Osteocyte (in vitro differentiated cells): ENCODE measurements around the gene NEMP1.

DNA sequence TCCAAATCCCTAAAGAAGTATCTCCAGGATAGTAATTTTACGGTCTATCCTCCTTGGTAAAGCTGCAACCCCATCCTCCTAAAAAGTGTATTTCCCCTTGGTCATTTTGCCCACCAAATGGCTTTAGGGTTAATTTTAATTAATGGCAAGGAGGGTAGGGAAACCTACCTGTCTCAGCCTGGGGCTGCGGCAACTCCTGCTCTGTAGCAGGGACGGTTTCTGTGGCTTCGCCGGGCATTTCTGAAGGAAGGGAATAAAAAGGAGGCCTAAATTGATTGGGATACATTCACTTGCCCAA lies 866 bp downstream of the NACA start:
- PRO-cap = no peak

DNA sequence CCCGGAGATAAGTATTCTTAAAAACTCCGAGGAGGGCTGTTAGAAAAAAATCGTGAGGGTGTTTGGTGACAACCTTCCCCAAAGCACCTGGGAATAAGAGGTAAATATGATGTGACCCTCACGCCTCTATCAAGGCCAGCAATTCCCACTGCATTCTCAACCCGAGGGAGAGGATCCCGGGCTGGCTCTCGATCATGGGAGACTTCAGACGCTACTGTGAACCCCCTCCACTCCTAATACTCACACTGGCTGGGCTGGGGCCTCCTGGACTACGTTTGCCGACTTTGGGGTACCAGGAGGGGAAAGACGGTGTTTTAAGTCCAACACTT lies 553 bp downstream of the NACA start:
- PRO-cap = no peak

DNA sequence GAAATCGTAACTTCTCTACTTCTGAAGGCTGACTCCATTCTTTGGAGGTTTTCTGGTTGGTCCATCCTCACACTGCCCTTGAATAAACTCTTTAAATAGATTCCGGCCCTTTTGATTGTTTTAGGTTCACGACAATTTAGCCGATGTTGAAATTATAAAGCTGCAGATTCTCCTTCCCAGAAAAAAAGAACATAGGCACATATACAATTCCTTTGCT lies 855 bp upstream of the NACA start:
- PRO-cap = no peak

GRCh38 chr12:56794944-56795595 lies 31.9 kb downstream of the HSD17B6 start:
- PRO-cap = no peak

DNA sequence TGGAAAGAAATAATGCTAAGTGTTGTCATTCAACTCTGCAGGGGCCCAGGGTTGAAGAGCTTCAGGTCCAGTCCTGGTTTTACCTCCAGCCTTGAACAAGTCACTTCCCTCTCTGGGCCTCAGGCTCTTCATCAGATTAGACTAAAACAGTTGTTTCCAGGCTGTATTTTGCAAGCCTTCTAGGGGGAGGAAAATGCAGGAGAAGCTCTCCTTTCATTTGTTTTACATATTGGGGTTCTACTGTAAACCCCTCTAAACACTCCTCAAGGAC lies 2.8 kb downstream of the SDR9C7 start:
- PRO-cap = no peak

DNA sequence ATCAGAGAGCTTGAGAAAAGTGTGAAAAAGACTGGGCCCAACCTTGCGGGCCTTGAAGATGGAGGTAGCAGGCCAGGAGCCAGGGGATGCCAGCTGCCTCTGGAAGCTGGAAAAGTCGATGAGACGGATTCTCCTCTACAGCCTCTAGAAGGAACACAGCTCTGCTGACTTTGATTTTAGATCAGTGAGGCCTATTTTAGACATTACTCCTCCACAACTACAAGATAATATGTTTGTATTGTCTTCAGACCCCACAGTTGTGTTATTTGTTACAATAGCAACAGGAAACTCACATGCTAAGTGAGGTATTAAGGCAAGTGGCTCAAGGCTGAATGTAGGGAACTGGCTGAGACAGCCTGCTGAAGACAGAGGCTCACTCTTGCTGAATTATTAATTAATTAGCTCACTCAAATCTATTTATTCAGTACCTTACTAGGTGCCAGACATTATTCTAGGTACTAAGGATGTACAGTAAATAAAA lies 1.9 kb downstream of the SDR9C7 start:
- PRO-cap = no peak

- PRO-cap = no peak
These were observed 14.0 kb upstream of the MYO1A start for GRCh38 chr12:57063555-57064724.

DNA sequence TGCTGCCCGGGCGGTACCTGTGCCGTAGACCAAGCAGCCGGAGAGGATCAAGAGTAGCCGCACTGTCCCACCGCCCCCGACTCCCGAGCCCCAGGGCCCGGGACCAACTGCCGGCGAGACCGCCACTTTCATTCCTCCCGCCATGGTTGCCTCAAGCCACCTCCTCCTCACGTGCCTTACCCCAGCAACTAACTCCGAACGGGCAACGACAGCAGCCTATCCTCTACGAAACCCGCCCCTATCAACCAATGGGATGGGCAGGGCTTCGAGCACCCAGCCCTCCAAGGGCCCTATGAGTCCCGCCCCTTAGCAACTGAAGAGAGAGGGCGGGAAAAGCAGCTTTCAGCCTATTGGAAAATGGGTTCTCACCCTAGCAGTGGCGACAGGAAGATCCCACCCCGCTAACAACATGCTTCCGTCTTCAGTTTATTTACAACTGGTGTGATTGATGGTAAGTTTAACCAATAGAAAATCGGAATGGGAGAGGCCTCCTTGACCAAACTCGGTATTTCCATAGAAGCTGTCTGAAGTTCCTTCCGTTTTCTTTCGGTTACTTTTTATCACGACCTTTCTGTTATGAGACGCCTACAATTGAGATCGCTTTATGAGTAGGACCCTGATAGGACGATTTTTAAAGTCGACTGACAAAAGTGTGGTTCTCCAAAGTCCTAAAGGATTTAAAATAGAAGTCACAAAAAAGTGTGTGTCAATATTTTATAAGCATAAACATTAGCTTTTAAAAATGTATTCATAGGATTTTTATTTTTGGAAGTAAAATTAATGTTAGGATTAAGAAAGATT lies at the start of gene NEMP1:
NEMP1 (minus strand) TSS at position 190 of the 801 bp plus-strand sequence.
- PRO-cap = bidirectional peak, plus-strand start at position 516 of the sequence, minus-strand start at position 109 of the sequence

- PRO-cap = no peak
These were observed 2.3 kb downstream of the NAB2 start for GRCh38 chr12:57090793-57092107.

DNA sequence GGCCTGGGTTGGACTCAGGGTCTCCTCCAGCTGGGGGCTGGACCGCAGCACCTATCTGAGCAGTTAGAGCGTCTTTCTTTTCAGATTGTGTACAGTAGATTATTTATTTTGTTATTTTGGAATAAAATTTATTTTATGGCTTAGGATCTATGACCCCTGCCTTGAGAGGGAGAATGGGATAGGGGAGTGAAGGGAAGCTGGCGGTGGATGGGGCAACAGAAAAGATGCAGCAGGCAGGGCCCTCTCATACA lies 6.3 kb downstream of the NAB2 start:
- PRO-cap = no peak

DNA sequence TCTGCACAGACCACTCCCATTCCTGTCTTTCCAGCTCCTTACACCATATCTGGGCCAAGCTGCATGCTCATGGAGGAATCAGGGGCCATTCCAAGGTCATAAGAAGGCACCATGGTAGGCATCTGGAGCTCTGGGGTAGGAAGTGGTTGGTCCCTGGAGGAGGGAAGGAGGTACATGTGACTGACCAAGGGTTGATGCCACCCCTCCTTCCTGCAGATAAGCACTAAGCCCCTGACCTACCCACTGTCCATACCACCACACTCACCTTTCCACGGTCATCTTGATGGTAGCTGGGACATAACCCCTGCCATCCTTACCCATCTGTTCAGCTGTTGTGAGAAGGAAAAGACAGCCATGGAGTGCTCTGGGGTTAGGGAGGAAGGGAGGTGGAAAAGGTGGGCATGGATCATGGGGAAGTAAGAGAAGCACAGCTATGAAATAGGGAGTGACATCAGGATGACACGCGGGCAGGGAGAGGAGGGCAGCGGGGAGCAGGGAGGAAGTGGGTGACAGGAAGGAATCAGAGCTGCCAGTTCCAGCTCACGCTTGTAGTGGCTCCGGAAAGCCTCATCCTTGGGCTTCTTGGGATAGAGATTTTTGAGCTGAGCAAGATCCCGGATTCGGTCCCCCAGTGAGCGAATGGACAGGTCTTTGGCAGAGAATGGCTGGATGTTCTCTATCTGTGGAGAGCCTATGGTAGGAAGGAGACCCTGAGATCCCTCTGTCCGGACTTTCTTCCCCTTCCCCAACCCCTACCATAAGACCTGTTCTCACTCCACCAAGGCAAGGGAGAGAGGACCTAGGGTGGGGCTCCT lies 10.0 kb downstream of the NAB2 start:
- PRO-cap = no peak

DNA sequence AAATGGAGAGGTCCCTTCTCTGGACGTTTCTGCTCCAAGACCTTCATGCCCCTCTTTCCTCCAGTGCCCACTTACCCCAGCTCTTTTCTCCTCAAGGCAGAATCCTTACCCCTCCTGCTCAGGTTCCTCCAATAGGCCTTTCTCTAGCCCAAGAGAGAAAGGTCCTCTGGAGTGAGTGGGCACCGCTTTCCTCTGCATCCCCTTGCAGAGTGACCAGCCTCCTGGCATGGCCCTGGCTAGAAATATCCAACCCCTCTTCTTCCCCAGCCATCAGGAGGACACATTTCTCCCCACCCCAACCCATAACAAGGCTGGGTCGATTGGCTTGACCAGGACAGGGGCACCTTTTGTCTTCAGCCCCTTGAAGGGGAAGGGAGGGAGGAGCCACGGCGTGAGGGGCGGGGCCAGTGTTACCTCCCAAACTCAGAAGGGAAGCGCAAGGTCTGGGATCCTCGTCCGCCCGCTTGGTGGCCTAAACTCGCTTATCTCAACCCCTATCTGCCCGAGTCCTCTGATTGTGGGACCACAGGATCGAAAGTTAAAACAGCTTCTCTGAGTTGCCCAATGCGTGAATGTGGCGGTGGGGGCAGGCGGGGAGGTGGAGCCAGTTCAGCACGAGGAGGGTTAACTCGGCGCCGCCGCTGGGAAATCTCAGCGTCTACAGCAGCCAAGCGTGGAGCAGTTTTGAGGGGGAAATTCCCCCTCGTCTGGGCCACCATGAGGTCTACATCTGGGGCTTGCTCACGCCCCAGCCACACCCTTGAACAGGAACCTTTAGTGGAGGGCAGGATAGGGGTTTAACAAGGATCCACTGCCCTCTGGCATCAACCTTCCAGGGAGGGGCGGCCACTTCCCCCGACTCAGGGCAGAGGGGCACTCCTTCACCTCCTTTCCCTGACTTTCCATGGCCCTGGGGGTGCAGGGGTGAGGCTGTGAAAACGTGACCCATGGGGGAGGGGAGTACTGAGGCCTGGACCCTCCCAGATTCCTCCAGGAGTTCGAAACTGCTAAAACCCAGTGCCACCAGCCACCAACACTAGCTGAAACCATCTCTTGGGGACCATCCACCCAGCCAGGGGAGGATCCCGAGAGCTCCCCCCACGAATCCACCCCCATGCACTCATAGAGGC lies 829 bp downstream of the STAT6 start:
- PRO-cap = unidirectional peak, plus-strand start at position 420 of the sequence

GRCh38 chr12:57168570-57168769 lies 40.2 kb downstream of the LRP1 start:
- PRO-cap = no peak

DNA sequence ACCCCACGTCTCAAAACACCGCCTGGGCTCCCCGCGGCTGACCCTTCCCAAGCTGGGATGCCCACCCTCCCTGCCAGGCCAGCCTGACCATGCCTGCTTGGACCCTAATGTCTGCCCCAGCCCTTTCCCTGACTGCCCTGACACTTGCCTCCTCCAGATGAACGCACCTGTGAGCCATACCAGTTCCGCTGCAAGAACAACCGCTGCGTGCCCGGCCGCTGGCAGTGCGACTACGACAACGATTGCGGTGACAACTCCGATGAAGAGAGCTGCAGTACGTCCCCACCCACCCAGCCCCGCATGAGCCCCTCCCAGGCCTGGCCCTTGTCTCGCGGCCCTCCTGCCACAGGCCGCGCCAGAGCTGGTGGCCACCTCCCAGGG lies 14.3 kb upstream of the NXPH4 start:
- PRO-cap = no peak

- PRO-cap = no peak
These were observed 7.1 kb upstream of the NXPH4 start for GRCh38 chr12:57209428-57210012.

DNA sequence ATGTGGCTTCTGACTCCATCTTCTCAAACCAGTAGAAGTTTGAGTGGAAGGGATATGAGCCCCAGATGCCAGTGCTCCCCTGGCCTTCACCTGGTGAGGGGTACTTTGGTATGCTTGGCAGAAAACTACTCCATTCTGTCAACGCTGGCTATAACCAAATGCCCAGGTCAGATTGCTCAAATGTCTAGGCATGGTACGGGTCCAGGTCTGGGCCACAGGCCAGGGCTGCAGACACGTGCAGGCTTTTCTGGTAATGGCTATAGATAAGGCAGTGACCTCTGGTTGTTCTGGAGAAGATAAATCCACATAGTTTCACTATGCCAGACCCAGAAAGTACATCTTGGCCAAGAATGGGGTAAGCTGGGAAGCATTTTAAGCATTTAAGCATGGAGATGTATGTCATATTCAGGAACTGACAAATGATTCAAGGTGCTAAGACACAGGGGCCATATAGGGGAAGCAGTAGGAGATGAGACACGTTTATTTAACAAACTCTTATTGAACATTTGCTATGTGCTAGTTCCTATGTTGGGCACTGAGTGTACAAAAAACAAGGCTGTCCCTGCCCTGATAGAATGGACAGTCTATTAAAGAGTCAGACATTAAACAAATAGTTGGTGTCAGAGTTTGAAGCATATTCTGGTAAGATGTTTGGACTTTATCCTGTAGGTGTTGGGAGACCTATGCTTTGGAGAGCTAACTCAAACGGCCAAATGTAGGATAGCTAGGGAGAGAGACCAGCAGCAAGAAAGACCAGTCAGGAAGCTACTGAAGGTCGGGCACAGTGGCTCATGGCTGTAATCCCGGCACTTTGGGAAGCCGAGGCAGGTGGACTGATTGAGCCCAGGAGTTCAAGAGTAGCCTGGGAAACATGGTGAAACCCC lies 8.5 kb upstream of the STAC3 start:
- PRO-cap = no peak

DNA sequence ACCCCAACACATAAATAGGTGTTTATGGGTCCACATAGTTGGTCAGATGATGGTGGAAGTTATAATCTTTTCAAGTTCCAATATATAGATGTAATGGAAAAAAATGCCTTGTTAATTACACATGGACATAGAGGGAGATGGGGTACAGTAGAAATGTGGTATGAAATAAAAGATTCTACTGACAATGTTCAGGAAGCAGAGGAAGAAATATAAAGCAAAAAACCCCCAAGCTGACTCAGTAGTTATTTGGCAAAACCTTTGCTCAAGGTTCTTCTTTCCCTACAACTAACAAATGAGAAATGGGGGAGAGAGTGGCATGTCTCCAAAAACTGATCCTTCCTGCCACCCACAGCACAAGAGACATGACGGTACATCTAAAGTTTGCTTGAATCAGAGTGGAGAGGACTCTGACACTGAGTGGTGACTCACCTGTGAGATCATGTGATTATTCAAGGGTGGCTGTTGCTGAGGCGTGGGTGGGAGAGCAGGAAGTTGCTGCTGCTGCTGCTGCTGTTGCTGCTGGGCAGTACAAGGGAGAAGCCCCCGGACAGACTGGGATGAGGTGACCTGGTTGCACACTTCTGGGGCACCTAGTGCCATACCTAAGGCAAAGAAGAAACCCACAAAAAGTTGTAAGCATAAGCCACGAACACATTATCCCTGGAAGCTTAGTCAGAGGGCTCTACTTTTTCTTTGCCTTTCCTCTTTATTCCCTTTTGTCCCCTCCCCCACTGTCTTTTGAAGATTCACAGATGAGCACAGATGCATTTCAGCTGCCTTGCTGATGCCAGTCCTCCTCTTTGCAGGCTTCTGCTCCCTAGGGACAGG lies 29.2 kb upstream of the STAC3 start:
- PRO-cap = no peak

- PRO-cap = no peak
These were observed 41.5 kb upstream of the STAC3 start for GRCh38 chr12:57292540-57292867.

GRCh38 chr12:57523848-57524486 lies 1.3 kb downstream of the MBD6 start:
- PRO-cap = no peak

DNA sequence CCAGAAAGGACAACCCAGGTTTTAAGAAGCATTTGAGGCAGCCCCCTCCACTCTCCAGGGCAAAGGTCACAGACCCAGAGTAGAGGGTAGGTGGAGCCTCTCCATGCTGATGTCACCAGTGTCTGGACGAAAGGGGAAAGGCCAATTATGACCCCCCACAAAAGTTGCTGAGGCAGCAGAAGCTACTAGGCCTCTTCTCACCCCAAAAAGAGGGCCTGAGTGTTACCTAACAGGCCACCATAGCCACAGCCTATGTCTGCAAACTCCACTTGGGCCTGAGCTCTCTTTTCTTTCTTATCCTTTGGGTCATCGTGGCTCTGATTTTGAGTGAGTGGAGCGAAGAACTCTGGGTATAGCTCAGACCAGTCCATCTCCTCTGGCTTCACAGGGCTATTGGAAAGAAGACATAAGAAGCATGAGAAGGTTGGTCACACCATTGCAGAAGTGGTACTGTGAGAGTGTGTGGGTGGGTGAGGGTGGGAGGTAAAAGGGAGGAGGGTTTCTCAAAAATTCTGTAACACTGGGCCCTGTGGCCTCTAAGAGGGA lies 964 bp downstream of the METTL1 start:
- PRO-cap = no peak